ENCODE measurements around the genes TNFRSF1A and COPS7A.

DNA sequence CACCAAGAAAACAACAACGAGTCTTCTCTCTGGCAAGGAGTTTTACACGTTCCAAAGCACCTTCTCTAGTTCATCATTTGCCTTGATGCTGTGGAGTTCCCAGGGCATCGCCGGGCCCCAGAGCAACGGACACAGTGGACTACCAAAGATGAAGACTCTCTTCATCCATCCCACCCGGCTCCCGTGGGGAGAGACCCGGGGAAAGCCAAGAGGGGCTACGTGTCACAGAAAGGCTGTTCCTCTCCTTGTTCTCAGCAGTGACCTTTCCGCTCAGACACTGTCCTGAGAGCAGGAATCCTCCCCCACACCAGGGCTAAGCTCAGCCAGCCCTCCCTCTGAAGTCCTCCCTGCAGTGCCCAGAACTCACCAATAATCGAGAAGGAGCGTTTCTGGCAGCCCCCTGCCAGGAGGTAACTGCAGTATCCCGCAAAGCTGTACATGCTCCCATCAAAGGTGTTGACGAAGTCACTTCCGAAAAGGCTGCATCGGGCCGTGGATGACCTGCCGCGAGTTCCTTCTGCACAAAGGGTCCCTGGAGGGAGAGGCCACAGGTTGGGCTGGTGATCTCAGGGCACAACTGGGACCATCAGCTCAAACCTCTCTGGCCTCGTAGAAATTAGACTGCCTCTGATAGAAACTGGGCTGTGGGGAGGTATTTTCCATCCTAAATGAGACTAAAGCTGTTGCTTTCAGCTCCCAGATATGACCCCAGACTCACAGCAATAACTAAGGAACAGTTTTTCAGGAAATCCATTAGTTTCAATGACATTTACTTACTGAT, 3.5 kb downstream of the VWF start:
- RRBS, result 86% methylated on average over 3 of the region's 20 CpGs

DNA sequence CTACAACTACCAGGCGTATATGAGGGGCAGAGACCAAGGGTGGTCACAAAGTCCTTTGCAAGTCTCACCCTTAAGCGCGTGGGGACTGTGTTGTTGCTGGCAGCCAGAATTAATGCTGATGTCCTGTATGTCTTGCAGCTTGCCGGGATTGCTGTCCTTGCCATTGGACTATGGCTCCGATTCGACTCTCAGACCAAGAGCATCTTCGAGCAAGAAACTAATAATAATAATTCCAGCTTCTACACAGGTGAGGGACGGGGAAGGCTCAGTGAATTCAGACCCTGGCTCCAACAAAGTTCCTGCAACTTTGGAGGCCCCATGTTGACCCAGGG, 25.1 kb downstream of the CD9 start:
- RRBS, result no CpG with 5 or more reads among the region's 8 CpGs

DNA sequence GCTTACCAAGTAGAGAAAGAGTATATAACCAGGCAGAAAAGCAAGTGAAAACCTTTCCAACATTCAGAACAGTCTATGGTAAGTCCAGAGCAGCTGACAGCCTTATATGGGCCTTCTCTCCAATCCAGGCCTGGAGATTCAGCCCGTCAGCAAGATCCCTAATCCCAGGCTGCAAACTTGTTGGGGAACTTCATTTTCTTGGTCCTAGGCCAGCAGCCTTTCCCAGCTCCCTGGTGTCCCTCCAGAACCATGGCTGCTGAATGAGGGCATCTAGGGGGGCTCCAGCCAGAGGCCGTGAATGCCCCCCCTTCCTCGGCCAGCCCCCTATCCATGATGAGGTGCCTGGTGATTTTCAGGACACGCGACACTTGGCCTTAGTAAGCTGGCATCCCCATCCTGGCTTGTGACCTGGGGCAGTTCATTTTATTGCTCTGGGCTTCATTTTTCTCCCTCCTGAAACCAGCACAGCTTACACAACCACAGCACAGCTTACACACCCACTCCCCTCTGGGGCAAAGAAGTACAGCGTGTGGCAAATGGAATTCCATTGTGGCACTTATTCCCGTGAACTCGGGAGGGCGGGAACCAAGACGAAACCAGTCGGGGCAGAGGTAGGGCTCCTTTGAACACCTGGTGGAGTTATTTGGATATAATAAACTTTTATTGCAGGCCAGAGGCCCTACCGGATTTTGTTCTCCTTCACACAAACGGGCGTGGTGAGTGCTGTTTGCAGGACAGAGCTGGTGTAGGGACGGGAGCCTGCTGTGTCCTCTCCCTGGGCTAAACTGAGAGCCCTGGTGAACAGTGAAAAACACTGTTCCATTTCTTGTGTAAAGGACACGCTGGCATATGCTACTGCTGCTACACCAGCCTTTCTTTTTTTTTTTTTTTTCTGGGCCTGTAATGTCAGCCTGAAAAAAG, 29.0 kb downstream of the CD9 start:
- RRBS, result no CpG with 5 or more reads among the region's 16 CpGs

DNA sequence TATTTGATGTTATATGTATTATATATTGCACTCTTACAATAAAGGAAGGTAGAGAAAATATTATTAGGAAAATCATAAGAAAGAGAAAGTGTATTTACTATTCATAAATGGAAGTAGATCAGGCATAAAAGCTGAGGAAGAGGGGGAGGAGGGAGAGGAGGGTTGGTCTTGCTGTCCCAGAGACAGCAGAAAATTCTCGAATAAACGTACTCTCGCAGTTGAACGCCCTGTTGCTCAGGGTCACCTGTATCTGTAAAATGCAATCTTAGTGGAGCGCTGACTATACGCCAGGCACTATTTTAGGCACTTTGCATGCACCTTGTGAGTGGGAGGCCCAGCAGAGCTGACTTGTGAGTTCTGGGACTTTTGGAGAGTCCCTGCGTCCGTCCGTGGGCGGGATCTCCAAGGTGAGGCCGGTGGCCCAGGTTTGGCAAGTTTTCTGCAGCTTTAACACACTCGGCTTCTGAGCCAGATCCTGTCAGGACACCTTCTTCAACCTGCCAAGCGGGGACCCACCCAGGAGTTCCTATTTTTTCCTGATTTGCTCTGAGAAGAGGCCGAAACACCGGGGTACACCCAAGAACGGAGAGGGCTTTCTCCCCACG, 32.5 kb upstream of the PLEKHG6 start:
- RRBS, result 14% methylated on average over 2 of the region's 17 CpGs

DNA sequence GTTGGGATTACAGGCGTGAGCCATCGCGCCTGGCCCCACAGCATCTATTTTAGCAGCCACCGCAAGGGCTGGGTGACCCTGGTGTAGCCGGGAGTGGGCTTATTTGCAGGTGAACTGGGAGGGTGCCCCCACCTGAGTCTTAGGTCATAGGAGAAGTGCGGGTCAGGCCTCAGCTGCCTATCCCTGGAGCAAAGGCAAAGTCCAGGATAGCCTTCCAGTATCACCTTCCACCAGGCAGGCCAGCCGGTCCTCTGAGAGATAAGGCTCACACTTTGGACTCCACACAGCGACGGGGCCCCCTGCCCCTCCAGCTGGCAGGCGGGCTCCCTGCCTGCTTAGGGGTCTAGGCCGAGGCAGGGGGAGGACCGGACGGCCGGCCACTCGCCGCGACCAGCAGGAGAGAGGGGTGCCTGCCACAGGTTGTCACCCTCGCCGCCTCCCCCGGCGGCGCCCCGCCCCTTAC, 495 bp upstream of the PLEKHG6 start:
- RRBS, result 9% methylated on average over 10 of the region's 23 CpGs

GRCh38 chr12:6324019-6324401, 13.5 kb downstream of the PLEKHG6 start:
- RRBS, result no CpG with 5 or more reads among the region's 13 CpGs

DNA sequence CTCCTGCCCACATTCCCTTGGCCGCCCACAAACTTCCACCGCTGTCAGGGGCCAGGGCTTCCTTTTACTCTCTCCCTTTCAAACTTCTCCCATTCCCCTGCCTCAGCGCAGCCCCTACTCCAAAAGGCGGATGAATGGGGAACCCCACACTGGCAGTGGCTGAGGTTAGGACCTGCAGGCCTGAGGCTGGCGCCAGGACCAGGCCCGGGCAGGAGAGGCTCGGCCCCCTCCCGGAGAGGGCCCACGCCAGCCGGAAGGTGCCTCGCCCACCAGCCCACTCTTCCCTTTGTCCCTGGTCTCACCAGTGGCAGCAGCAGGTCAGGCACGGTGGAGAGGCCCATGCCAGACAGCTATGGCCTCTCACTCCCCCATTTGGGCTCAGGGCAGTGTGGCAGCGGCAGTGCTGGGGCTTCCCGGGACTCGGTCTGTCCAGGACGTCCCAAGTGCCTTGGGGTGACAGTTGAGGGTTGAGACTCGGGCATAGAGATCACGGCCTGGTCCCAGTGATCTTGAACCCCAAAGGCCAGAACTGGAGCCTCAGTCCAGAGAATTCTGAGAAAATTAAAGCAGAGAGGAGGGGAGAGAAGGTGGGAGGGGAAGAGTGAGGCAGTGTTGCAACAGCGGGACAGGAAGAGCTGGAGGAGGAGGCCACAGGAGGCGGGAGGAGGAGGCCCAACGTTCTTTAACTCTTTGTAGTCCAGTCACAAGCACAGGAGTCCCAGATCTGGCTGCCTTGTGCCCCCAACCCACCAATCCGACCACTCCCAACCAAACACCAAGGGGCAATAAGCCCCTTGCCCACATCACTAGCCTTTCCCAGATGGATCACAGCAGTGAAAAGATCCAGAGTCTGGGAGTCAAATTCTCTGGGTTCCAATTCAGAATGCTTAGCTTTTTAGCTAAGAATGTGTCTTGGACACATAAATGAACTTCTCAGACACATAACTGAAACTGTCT, at the start of gene TNFRSF1A:
TSS of gene TNFRSF1A (minus strand) at position 603 of the 957 bp plus-strand sequence.
- RRBS, result no CpG with 5 or more reads among the region's 22 CpGs

DNA sequence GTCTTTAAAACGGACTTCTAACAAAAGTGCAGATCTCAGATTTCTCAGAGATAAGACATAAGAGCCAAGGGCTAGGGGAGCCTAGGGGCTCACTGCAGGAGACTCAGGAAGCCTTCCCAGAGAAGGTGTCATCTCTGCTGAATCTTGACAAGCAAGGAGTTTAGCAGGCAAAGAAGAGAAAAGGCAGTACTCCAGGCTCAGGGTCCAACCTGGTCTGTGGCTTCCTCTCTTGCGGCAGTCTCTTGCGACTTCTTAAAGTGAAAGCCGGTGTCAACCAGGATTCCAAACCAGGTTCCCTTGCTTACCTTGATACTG, 1.5 kb upstream of the SCNN1A start:
- RRBS, result no CpG with 5 or more reads among the region's 4 CpGs

GRCh38 chr12:6507301-6508362, 13.7 kb downstream of the NCAPD2 start:
- RRBS, result no CpG with 5 or more reads among the region's 20 CpGs

DNA sequence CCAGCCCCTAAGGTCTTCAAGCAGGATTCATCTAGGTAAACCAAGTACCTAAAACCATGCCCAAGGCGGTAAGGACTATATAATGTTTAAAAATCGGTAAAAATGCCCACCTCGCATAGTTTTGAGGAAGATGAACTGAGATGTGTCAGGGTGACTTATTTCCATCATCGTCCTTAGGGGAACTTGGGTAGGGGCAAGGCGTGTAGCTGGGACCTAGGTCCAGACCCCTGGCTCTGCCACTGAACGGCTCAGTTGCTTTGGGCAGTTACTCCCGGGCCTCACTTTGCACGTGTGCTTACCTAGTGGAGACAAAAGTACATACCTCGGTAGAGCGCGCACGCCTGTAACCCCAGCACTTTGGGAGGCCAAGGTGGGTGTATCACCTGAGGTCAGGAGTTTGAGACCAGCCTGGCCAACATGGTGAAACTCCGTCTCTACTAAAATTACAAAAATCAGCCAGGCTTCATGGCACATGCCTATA, 4.6 kb downstream of the GAPDH start:
- RRBS, result no CpG with 5 or more reads among the region's 13 CpGs

DNA sequence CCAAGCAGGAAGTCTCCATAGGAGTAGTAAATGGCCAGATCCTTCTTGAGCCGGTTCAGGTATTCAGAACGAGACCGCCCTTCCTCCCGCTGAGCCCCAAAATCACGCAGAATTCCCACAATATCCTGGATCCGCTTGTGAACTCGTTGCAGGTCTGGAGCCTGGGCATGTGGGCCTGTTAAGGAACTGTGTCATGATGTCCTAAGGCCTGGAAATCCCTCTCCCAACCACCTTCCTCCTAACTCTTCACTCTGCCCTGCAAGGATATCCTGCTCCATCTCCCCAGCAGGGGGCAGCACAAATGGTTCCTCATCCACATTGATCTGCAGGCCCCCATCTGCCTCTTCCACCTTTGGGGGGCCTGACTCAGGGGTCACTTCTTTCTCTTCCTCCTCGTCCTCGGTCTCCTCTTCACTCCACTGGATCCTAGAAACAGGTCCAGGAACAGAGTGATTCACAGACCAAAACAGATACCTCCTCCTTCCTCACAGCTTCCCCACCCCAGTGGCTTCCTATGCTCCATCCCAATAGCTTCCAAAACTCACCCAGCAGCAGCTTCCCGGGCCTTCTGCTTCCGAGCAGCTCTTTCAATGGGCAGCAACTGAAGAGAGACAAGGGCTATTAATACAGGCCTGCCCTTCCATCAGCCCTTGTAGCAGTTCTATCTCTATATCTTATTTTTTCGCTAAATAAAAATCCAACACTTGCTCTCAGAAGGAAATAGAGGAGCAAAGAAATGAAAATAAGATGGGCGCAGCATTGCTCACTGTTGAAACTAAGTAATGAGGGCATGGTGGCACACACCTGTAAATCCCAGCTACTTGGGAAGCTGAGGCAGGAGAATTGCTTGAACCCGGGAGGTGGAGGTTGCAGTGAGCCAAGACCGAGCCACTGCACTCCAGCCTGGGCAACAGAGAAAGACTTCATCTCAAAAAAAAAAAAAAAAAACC, 4.5 kb downstream of the NOP2 start:
- RRBS, result no CpG with 5 or more reads among the region's 15 CpGs

- RRBS, result no CpG with 5 or more reads among the region's 10 CpGs
Observed at GRCh38 chr12:6565886-6566686, 2.0 kb downstream of the NOP2 start.

GRCh38 chr12:6578398-6579052, 10.4 kb upstream of the NOP2 start:
- RRBS, result no CpG with 5 or more reads among the region's 2 CpGs

DNA sequence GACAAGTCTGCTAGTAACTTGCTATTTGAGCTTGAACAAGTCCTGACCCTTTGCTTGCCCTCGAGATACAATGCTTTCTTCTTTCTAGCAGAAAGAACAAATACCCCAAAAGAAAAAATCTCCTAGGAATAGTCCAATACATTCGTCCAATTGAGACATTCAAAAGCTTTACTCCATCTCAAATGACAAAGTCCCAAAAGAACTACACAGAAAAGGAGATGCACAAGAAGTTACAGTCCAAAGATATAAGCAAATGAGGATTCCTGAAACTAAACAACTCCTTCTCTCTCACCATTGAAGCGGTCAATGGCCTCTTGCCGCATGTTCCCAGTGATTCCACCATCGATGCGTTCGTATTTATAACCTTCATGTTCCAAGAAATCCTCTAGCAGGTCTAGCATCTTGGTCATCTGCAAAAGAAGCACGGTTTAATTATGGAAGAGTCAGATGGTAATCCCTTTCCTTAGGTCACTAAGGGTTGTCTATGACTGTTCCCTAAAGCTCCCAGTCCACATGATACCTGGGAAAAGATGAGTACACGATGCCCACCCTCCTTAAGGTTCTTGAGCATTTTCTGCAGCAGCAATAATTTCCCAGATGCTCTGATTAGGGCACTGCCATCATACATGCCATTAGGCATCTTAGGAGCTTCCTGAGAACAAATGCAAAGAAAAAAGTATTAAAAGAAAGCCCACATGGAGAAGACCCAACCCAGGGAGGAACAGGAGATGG, 15.8 kb downstream of the CHD4 start:
- RRBS, result no CpG with 5 or more reads among the region's 9 CpGs

DNA sequence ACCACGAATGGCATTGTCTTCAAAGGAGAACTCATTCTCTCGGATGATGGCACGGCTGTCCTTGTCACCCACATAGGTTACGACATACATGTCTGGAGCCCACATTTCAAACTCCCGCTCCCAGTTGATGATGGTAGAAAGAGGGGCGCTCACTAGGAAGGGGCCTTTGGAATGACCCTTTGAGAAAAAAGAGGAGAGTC, 13.8 kb downstream of the CHD4 start:
- RRBS, result no CpG with 5 or more reads among the region's 6 CpGs

- RRBS, result 40% methylated on average over 1 of the region's 20 CpGs
Observed at GRCh38 chr12:6612581-6613445, 5.6 kb upstream of the CHD4 start.

DNA sequence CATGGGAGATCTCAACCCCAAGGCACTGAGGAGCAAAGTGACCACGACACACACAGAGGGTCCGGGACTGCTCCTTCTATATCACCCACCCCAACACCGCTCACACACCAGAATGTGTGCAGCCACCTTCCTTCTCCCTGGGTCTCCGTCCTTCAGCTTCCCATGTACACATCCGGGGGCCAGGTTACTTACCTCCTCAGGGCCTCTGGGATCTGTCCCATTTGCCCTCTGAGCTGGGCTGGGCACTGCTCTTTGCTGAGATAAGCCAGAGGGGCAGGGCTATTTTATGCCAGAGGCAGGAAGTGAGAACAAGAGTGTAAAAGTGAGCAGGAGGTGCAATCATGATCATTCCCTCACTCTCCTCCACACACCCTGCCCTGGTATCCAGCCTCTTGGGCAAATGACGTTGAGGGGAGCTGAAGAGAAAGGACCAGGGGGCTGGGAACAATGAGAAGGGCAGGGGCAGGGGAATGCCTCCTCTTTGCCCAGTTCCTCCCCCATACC, 4.3 kb downstream of the LPAR5 start:
- RRBS, result no CpG with 5 or more reads among the region's 6 CpGs

DNA sequence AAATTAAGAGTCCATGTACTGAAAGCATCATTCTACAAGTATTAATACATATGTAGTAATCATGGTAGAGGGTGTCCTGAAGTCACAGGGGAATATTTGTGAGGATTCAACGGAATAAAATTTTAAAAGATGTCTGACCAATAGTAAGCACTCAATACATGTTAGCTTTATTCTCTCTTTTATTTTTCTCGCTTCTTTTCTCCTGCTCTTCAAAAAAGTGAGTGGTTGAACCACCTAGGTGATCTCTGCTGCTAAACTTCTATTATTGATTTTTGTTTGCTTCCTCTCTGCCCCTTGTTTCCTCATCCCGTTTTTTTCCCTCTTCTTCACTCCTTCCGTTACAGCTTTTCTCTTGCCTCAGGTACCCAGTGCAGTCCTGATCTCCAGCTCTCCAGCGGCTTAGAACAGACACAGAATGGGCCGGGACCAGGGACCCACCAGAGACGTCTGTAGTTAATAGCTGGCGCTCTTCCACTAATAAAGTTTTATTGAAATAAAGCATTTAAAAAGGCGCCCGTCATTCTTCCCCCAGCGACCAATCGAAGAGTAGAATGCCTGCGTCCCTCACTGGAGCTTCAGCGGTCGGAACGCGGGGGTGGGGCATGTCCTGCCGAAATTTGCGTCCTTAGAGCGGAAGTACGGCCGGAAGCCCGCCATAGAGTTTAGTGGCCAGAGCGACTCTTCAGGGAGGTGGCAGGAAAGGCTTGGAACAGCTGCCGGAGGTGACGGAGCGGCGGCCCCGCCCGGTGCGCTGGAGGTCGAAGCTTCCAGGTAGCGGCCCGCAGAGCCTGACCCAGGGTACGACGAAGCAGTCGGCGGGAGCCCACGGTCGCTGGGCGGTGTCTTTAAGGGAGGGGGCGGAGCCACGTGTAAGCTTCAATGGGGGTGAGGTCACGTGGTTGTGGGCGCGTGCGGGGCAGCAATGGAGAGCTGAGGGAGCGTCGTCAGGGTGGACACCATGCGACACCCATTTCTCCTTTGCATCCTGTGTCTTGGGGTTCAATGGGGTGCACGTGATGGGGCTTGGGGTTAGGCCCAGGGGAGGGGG, at the start of gene COPS7A:
TSS of gene COPS7A (plus strand) at position 665 of the 1,048 bp plus-strand sequence.
- RRBS, result 4% methylated on average over 4 of the region's 51 CpGs

GRCh38 chr12:6744689-6745421, 8.1 kb downstream of the MLF2 start:
- RRBS, result no CpG with 5 or more reads among the region's 6 CpGs

GRCh38 chr12:6790616-6791210, 1.4 kb downstream of the CD4 start:
- RRBS, result no CpG with 5 or more reads among the region's 11 CpGs